UCH-1 (cell line): ENCODE measurements around a stretch of chr3.

- RRBS, result no CpG with 5 or more reads among the region's 8 CpGs
These were observed 6.9 kb downstream of the MELTF start for GRCh38 chr3:197022748-197023023.

DNA sequence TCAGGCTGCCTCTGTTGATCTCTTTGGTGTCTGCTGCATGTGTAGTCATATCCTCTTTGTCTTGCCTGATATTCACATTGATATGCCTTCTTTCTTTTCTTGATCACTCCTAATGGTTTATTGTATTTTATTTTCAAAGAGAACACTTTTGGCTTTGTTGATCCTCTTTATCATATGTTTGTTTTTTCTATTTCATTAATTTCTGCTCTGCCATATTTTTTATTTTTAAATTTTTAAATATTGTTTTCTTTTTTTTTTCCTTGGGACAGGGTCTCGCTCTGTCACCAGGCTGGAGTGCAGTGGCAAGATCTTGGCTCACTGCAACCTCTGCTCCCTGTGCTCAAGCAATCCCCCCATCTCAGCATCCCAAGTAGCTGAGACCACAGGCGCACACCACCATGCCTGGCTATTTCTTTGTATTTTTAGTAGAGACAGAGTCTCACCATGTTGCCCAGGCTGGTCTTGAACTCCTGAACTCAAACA, 28.2 kb upstream of the MELTF start:
- RRBS, result no CpG with 5 or more reads among the region's 2 CpGs

DNA sequence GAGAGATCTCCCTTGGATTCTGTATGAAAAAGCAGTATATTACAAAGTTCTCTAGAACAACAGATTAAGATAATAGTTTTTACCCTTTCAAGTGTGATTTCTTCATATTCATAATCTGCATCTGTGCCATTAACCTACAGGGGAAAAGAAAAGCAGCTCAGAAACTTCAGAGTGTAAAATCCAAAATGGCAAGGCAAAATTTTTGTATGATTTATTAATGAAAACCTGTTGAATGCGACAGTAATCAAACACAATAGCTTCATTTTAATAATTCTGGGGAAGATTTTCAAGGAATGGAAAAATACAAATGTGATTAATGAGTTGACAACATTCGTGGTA, 113.0 kb upstream of the MELTF start:
- RRBS, result no CpG with 5 or more reads among the region's 2 CpGs

- RRBS, result no CpG with 5 or more reads among the region's 8 CpGs
These were observed 11.3 kb upstream of the DLG1 start for GRCh38 chr3:197309355-197310468.

DNA sequence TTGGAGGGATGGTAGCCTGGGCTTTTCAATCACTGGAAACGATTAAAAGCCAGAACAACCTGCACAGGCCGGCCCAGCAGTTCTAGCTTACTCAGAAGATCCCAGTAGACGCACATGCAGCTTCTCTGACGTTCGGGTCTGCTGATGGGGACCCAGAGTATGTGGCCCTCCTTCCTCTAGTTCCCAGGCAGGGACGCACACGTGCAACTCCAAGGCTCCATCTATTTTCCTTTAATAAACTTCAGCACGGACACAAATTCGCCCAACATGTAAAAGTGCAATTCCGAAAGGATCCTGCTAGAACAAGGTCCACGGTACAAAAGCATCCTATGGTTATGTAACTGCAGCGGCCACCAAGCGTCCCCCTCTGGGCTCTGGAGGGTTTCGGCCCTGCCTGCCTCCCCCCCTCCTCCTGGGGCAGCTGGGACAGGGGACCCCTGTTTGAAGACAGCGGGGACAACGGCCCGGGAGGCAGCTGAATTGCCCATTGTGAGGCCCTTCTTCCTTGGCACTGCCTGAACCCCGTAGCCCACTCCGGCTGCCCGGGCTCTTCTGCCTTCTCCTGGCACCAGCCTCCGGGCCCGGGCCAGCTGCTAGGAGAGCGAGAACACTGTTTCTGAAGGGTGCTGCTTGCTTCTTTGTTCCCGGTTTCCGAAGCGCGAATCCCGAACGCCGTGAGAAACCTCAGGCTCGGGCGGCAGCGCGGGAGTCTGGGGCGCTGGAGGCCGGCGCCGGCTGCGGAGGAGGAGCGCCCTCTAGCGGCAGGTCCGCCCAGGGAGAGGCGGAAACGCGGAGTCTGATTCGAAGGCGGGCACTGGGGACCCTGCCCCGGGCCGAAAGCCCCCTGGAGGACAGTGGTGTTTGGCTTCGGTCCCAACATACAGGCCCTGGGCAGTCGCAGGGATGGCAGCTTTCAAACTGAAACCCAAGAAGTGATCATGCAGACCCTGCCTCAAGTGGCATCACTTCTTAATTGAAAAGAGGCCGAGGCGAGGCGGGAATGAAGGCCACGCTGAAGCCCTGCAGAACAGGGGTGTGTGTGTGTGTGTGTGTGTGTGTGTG, 45.9 kb downstream of the BDH1 start:
- RRBS, result 6% methylated on average over 24 of the region's 55 CpGs

DNA sequence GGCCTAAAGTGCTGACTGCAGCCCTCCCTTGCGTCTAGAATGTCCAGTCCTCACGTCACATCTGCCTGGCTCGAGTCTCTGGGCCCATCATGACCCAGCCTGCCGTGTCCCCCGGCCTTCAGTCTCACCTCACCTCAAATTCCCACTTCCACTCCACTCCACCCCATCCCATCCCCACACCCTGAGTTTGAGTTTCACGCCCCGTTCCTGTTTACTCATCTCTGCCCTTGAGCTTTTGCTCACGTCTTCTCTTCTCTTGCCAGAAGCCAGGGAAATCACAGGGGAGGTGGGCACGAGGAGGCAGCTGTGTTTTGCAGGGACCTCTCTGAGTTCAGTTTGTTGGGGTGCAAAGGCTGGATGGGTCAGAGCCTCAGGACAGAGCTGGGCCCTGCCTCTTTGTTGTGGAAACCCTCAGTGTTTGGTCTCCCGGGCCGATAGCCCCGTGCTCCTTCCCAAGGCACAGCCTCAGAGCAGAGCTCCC, 41.1 kb downstream of the BDH1 start:
- RRBS, result no CpG with 5 or more reads among the region's 12 CpGs

- RRBS, result no CpG with 5 or more reads among the region's 10 CpGs
These were observed 57.7 kb upstream of the BDH1 start for GRCh38 chr3:197613167-197614174.

DNA sequence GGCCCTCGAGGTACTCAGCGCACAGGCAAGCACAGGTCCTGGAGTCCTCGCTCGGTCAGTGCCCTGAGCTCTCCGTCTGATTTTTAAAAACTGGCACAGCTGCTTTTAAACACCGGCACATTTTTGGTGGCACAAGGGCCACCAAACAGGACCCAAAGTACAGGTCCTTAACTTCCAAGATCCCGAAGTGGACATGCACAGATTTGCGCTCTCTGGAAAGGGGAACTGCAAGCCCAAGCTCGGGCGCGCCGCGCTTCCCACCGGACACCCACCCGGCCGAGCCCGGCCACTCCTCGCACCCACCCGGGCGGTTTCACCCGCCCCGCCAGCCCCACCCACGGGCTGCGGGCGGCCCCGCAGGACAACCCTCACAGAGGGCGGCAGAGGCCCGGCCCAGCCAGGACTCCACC, 71.2 kb upstream of the BDH1 start:
- RRBS, result 1% methylated on average over 5 of the region's 28 CpGs

GRCh38 chr3:197748677-197749044, 1.0 kb upstream of the FYTTD1 start:
- RRBS, result no CpG with 5 or more reads among the region's 3 CpGs

DNA sequence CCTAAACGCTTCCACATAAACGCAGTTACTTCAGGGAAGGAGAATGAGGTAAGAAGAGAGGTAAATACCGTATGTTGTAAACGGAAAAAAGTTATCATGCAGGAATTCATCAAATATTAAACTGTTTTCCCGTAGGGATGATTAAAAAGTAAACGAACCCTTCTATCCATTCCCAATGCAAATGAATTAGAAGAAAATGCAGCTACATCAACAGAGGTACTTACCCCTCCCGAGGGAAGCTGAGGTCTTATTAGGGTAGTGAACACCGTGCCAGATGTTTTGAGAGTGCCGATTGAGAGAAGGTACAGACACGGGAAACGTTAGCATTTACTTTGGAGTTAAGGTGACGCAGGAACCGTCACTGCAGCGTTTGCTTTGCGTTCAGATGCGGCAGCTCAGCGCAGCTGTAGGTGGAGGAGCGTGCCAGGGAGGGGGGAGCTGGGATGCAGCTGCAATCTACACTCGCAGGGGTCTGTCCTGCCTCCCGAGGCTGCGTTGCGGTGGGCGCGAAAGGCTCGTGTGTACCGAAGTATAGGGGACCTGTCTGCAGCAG, 562 bp upstream of the FYTTD1 start:
- RRBS, result no CpG with 5 or more reads among the region's 26 CpGs

- RRBS, result no CpG with 5 or more reads among the region's 12 CpGs
These were observed 745 bp upstream of the LRCH3 start for GRCh38 chr3:197790284-197790734.

GRCh38 chr3:197792039-197792305, 918 bp downstream of the LRCH3 start:
- RRBS, result no CpG with 5 or more reads among the region's 7 CpGs

GRCh38 chr3:197847790-197848205, 56.7 kb downstream of the LRCH3 start:
- RRBS, result no CpG with 5 or more reads among the region's 7 CpGs

DNA sequence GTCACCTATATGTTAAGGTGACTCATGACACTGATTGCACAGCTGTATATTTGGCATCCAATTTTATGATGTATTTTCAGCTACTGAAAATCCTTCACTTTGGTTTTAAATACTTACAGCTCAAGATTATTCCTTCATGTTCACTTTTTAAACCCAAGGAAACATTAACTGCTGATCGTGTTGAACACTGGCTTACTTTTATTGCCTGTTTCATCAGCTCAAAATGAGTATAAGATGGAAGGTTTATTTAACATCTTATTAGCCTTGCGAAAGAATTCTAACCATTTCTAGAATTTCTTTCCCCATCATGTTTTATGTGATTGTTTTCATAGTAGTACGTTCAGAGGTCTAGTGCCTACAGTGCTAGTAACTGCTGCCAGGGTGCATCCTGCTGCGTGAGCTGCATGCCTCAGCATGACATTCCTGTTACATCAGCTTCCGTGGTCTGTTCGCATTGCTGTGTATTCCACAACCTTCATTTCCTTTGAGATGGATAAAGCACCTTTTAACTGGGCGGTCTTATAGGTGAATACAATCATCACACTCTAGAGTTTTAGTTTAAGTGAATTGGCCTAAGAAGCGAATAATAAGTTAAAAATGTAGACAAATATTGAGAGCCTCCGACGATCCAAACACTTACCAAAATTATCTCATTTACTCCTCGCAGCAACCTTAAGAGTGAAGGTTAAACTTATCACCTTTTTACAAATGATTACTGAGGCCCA, 63.9 kb downstream of the LRCH3 start:
- RRBS, result no CpG with 5 or more reads among the region's 11 CpGs

DNA sequence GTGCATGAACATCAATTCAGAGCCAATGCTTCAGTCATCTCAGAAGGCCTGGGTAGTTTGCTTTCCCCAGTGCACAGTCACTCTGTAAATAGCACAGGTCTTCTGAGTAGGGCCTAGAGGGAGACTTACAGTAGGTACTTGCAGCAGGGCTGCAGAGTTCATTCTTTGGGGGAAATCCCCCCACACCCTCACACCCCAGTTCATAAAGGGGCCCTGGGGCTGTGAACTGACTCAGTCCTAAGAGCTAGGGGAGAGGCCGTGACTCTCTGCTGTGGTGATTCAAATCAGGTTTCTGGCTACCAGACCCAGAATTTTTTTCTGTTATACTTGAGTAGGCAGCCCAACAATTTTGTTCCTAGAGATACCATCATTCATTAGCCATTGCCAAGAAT, 43.4 kb upstream of the RPL35A start:
- RRBS, result no CpG with 5 or more reads among the region's 1 CpG

DNA sequence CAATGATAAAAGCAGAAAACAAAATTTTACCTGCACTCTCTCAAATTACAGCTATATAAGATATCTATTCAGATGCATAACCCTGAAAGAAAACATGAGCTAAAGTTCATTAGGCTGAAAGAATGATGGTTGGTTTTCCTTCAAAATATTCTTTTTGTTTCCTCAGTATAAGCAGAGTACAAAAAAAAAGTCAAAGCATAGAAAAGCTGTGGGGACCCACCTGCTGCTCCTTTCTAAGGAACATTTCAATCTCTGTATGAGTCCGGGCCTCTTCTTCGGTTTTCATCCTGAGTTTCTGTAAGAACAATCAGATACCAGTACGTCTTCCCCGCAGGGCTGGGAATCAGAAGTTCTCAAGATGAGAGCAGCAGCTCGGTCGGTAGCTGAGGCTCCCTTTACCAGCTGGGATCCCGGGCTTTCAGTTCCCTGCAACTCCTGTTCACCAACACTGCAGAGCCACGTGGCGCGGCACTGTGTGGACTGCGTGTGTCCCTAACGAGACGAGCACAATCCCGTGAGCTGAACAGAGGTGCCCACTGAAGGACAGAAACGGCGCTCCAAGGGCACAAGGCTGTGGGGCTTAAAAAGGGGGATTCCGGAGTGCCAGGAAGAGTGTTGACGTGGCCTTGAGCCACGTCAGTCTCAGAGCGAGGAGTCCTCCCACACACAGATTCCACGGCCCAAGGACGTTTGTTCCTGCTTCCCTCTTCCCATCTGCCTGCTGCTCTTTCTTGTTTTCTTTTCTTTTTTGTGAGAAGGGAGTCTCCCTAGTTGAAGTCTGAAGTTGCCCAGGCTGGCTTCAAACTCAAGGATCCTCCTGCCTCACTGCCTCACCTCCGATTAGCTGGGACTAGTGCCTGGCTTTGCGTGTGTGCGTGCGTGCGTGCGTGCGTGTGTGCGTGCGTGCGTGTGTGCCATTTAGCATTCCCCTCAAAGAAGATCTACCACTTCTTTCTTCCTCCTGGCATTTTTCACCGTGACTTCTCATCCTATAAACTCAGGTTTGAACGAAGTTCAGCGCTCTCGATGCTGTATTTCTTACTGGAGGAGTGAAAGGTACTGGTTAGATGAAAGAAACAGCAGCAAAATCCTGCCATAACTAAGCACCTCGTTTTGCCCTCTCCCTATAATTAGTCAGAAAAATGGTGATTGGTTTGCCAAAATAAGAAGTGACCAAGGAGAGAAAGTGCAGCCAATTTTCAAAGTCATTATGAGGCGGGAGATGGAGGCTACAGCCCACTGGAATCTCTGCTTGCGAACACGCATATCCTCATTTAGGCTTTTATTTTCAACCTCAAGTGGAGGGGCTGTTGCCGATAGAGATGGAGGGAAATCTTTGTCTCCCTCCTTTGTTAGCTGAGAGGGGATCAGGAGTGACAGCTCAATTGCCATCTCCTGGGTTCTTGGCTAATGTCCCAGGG, 37.0 kb upstream of the RPL35A start:
- RRBS, result no CpG with 5 or more reads among the region's 41 CpGs